Diencephalon (tissue), 2 donors: ENCODE measurements around a stretch of chr5.

DNA sequence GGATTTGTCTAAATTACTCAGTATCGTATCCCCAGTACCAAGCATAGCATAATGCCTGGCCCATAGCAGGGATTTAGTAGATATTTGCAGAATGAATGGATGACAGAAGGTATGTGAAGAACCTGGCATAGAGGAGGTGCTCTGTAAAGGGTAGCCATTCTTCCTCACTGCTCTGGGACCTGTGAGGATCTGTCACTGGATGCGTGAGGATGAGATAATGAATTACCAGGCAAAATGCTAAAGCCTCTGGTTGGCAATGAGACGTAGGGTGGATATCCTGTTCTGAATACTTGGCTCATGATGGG, 172.6 kb downstream of the CARTPT start:
- RAMPAGE, long total RNA, result no peak

DNA sequence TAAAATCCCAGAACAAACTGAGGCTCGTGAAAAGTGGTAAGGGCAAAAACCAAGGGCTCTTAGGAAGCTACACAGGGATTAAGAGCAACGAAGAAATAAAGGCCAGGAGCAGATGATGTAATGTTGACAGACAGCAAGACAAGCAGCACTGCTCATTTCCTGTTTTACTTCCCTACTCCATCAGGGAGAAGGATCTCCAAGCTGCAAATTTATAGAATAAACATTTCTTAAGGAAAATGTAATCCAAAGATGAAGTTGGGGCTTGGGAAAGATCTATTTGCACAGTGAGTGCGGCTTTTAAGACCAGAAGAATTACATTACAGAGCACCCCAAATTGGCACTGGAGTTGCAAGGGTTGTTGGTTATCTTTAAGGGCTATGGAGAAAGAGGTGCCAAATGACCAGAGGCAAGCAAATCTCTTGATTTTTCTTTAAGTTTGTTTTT, 182.2 kb upstream of the MAP1B start:
- RAMPAGE, long total RNA, result no peak

GRCh38 chr5:72108492-72109212, 1.4 kb downstream of the MAP1B start:
- RAMPAGE, long total RNA, result no peak

DNA sequence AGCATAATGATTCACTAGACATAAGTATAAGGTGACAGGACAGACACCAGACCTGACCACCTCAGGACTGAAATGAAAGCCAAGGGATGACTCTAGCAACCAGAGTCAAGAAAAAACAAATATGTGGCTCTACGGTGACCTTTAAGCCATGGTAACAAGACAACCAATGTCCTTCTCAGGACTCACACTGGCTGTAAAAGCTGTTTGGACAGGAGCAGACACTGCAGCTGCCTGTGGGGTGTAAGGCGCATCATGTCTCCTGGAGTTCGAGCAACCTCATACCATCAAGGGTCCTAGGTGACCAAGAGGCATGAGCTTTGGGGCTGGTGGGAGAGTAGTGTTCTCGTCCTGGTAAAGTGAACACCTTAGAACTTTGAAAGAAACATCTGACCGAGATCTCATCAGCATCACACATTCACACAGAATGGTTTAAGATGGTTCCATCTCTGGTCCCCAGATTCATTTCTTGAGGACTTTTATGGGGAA, 94.8 kb downstream of the MRPS27 start:
- RAMPAGE, long total RNA, result no peak

DNA sequence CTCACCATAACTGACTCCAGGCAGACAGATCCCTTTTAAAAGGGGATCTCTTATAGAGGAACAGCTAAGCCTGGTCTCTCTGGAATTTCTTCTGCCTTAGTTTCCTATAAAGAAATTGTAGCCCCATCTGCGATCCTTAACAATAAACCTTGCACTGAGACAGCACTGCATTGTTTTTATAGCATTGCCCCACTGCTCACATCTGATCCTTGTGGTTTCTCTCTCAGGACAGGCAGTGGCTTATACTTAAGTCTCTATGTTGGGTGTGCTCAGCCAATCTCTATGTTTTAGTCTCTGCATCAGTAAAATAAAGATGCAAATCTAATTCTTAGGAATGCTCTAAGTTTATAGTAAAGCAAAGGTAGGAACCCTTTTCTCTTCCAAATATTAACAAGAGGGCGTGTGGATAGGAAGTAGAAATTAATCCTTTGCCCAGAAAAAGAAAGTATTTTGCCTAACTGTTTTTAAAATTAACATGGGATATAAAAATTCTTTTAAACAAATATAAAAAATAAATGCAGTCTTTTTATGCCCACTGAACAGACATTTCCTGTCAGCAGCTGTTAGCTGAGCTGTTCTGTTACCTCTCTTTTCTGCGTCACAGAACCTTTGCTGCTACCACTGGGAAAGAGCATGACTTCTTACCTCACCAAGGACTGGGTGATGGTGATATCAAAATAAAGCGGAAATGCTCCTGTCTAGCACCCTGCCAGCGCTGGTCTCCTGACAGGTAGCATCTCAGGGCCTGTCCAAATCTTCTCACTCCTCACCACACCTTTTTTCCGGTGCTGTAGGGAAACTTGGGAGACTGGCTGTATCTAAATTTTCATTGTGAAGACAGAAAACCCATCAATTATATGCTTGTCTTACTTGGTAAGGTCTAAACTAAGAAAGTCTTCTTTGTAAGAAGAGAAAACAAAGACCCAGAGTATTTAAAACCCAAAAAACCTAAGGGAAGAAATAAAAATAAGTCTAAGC, 29.4 kb downstream of the MRPS27 start:
- RAMPAGE, long total RNA, result no peak

- RAMPAGE, long total RNA, result no peak
Observed at GRCh38 chr5:72307793-72308782, 12.0 kb downstream of the MRPS27 start.

DNA sequence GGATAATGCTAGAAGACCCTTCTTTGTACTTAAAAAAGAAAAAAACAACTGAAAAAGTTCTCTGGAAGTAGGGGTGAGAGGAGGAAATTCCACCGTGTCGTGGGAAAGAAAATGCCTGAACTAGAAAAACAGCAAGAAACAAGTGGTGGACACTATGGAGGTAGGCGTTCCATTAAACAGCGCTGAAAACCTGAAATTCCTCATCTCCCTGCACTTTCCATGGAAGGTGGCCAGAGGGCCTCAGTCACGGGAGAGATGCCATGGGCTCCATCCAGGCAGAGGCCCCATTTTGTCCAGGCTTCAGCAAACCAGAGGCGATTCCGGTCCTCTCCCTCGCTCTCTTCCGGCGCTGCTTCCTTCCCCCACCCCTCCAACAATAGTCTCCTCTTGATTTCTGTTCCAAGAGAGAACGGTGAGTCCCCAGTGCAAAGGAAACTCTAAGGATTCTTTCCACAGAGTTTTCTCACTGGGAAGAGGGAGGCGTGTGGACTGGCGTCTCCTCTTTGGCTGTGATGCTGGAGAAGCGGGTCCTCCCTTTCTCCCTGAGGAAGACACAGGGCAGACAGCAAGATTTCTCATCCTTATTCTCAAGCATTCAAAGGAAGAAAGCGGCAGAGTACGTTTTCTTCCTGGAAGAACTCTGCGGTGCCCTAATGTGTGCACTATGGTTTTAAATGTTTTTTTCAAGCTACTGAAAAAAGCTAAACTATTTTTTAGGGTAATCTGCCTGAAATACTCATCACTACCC, 7.4 kb downstream of the ZNF366 start:
- RAMPAGE, long total RNA, result no peak

DNA sequence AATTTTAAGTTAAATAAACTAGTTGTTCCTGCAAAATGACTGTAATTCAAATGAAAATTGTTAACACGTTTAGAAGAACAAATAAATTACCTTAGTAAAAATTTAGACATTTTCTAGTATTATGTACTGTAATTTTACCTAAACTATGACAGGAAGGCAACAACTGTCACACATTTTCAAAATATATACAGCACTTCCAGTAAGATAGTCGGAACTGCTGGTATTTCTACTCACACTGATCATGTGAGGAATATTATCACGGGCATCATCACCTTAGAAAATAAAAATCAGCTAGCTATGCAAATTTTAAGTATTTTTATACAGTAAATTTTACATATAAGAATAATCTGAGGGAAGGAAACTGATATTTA, 988 bp upstream of the TNPO1 start:
- RAMPAGE, long total RNA, result no peak

DNA sequence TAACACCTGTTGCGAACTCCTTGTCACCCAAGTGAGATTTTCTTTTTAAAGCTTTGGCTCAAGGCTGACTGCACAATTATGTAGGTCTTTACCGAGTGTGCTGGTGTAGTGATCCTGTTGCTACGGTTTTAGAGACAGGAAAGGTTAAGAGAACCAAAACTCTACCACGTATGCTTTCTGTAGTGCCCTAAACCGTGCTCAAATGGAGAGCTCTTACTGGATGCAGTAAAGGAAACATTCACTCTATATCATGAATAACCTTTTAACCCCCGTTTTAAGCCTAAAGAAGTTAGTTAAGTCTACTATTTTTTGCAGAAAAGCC, 32.6 kb downstream of the TNPO1 start:
- RAMPAGE, long total RNA, result no peak

- RAMPAGE, long total RNA, result no peak
Observed at GRCh38 chr5:72956157-72957061, 568 bp downstream of the FCHO2 start.

DNA sequence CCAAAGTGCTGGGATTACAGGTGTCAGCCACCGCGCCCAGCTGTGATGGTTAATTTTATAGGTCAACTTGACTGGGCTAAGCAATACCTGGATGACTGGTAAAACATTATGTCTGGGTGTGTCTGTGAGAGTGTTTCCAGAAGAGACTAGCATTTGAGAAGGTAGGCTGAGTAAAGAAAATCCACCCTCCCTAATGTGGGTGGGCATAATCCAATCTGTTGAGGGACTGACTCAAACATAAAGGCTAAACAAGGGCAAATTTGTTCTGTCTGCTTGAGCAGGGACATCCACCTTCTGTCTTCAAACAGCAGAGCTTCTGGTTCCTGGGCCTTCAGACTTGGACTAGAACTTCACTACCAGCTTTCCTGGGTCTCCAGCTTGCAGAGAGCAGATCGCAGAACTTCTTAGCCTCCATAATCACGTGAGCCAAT, 113.2 kb downstream of the TMEM174 start:
- RAMPAGE, long total RNA, result no peak

- RAMPAGE, long total RNA, result no peak
Observed at GRCh38 chr5:73513963-73514308, 15.7 kb downstream of the BTF3 start.

DNA sequence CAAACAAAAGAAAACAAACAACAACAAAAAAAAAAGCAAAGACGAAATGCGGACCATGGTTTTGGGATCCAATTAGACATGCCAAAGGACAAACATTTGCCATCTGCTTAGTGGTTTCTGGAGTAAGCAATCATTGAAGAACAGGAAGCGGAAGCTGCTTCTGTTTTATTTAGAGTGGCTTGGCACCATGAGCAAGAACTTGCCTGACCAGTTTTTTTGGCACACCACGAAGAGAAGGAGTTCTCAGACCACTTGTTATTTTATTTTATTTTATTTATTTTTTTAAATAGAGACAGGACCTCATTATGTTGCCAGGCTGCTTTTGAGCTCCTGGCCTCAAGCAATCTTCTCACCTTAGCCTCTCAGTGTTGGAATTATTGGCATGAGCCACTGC, 17.0 kb downstream of the BTF3 start:
- RAMPAGE, long total RNA, result no peak

DNA sequence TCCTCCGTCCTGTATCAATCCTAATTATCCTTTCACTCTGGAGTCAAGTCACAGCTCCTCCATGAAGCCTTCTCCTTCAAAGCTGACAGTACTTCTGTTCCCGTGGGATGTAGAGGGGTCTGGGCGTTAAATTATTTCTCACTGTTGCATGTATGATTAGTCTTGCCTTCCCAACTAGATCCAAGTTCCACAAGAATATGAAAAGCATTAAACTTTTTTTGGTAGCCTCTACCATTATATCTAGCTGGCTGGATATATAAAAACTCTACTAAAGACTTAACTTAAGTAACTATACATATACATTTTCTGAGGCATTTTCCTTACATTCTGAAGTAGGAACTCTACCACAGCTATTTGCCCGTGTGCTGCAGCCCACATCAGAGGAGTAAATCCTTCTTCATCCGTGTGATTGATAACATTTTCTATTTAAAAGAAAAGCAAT, 10.3 kb downstream of the ANKRA2 start:
- RAMPAGE, long total RNA, result no peak

DNA sequence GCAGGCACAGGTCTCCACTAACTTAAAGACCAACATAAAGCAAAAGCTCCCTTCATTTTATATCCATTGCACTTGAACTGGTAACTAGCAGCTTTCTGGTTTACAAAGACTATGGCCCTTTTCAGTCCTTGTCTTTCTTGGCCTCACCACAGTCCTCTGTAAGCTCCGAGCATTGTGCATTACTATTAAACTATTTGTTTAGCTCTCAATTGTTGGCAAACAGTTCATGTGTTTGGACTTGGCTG, 37.3 kb downstream of the ARHGEF28 start:
- RAMPAGE, long total RNA, result no peak

- RAMPAGE, long total RNA, result no peak
Observed at GRCh38 chr5:73813139-73813834, 187.3 kb downstream of the ARHGEF28 start.

- RAMPAGE, long total RNA, result no peak
Observed at GRCh38 chr5:74315785-74316871, 324.4 kb downstream of the ENC1 start.

- RAMPAGE, long total RNA, result no peak
Observed at GRCh38 chr5:74576798-74577501, 63.6 kb downstream of the ENC1 start.

DNA sequence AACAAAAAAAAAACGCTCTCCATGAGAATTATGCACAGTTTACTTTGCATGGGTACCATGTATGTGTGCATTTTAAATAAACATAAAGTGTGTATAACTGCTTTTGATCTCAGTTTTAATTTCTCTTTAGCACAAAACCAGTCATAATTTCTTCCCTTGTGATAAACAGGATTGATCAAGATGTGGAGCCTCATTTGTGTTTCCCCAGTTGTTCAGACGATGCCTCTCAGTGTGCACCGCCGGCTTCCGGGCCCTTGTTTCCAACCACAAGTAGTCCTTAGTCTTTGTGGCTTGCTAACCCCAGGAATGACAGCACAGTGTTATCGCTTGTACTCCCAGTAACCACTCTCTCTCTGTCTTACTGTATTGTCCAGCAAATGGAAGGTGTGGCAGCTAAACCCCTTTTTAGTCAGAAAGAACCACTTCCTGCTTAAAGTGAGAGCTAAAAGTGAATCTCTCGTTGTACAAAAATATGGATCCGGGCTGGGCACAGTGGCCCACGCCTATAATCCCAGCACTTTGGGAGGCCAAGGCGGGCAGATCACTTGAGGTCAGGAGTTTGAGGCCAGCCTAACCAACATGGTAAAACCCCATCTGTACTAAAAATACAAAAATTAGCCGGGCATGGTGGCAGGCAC, 61.4 kb downstream of the ENC1 start:
- RAMPAGE, long total RNA, result no peak

- RAMPAGE, long total RNA, result no peak
Observed at GRCh38 chr5:74629669-74630325, 10.7 kb downstream of the ENC1 start.